ENCODE measurements around the gene PGM2.

DNA sequence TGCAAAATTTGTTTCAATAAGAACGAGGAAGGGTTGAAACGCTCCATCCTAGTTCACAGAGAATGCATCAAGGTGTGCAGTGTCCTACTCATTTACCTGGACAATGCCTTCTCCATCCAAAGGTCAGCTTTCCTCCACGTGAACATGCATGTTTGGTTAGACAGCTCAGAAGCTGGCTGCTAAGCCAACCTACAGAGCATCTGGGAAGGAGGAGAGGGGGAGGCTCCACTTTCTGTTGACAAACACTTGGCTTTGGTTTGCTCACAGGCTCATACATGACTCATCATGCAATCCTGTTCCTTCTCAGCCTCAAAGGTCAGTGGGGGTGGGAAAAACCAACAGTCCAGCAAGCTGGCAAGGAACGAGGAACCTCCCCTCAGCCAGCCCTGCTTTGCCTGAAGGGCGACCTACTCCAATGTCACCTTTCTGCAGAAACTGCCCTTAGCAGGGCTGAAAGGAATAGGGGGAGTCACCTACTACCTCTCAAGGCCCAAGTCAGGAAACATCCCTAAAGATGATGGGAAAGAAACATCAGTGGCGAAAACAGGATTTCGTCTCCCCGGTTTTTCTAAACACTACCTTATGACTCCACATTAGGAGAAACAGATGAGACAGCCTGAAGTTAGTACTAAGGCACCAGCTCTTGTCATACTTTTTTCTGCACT, 38.0 kb downstream of the RELL1 start:
- PRO-cap, result no peak
- RRBS, result no CpG with 5 or more reads among the region's 8 CpGs

GRCh38 chr4:37825546-37826052, 887 bp upstream of the PGM2 start:
- PRO-cap, result no peak
- RRBS, result no CpG with 5 or more reads among the region's 18 CpGs

DNA sequence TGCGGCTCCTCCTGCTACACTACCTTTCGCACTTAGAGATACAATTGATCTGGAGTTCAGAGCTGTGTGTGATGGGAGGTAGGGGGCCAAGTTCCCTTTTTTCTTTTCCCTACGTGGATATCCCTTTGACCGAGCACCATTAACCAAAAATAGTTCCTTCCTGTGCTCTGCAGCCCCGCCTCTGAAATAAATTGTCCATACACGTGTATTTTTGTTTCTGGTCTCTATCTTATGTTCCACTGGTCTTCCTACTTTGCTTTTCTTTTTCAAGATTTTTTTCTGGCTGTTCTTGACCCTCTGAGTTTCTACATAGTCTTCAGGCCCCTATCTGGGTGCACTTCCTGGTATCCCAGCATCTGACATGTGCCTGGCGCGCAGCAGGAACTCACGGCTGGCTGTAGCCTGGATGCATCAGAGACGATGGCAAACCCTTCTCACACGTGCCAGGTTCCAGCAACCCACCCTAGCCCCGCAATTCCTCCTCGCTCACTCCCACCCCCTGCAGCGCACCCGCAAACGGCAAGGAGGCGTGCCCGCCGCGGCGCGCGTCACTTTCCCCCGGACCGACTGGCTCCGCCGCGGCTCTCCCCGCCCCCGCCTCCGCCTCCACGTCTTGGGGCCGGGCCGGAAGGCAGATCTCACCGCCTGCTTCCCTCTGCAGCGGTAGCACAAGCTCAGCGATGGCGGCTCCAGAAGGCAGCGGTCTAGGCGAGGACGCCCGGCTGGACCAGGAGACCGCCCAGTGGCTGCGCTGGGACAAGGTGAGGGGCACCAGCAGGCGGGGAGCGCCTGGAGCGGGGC, at the start of gene PGM2:
Gene PGM2, plus strand, starts transcription at position 634 of the 801 bp plus-strand sequence.
- PRO-cap, result bidirectional peak, plus-strand start at position 355 of the sequence, minus-strand start at position 363 of the sequence; bidirectional peak, plus-strand start at position 666 of the sequence, minus-strand start at position 500 of the sequence
- RRBS, result 1% methylated on average over 21 of the region's 47 CpGs

DNA sequence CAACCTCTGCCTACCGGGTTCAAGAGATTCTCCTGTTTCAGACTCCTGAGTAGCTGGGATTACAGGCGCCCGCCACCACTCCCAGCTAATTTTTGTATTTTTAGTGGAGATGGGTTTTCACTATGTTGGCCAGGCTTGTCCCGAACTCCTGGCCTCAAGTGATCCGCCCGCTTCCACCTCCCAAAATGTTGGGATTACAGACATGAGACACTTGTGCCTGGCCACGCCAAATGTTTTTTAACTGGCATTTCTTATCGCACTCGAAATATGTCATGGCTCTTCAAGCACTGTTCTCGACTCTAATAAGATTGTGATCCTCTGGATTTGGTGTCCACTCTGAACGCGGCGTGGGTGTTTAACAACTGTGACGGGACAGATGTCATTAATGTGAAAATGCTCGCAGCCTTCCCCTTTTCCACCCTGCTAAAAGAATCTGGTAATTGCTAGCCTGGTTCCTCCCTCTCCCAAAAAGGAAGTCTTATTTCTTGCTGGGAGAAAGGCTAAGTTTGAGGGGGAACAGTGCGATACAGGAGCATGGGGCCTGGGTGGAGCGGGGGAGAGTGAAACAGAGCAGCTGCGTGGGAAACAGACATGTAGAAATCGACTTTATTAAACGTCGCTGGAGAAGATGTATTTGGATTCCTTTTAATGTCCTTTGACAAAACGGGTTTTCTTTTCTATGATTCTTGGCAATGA, 17.5 kb downstream of the TBC1D1 start:
- PRO-cap, result no peak
- RRBS, result no CpG with 5 or more reads among the region's 22 CpGs

DNA sequence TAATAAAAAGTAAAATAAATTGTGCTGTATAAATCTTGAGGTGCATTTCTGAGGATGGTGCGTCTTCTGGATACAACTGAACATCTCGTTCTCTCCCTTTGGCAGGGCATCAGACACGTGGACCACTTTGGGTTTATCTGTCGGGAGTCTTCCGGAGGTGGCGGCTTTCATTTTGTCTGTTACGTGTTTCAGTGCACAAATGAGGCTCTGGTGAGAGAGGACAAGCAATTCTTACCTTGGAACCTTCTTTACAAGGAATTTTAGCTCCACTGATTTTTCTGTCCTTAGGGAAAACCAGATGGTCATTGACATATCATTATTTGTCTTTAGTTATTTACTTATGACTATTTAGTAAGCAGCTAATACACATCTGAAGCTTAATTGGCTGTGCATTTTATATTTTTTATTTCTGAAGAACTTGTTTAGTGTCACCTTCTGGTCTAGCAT, 60.3 kb downstream of the PTTG2 start:
- PRO-cap, result no peak
- RRBS, result no CpG with 5 or more reads among the region's 7 CpGs

DNA sequence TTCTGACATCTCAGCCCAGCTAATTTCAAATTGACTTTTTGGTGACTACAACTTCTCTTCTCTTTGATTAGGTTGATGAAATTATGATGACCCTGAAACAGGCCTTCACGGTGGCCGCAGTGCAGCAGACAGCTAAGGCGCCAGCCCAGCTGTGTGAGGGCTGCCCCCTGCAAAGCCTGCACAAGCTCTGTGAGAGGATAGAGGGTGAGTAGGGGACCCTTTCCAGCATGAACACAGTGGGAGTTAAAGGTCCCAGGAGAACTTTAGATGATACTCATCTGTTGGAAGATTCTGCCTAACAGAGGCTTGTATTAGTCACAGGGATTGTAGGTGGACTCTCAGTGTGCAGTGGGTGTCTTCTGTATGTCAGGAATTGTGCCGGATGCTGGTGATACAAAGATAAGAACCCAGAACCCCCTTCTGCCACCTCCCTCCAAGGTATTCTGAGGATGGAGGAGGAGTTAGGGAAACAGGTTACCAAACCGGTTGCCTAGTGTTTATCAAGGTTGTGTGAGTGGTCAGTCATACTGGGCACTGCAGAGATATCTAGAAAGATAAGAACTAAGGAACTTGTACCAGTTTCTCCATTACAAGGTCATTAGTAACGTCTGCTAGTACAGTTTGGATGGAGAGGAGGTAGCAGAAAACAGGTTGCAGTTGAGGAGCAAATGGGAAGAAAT, 61.5 kb downstream of the PTTG2 start:
- PRO-cap, result no peak
- RRBS, result 85% methylated on average over 2 of the region's 6 CpGs

GRCh38 chr4:38050929-38051485, 90.8 kb downstream of the PTTG2 start:
- PRO-cap, result no peak
- RRBS, result no CpG with 5 or more reads among the region's 5 CpGs

GRCh38 chr4:38230104-38230948, 270.1 kb downstream of the PTTG2 start:
- PRO-cap, result no peak
- RRBS, result no CpG with 5 or more reads among the region's 11 CpGs

DNA sequence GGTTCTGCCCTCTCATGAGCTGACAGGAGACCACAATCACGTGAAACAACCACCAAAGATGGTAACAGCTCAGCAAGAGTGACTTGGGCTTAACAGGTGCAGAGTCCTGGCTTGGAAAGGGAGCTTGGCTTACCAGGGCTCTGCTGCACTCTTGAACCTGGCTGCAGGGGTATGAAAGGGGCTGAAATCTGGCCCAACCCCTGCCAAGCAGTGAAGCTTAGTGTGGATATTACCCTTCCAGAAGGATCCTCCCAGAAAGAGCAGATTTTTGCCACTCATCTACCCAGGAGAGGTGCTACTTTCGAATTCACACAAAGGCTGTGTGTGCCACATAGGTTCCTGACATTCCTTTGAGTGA, 350.4 kb downstream of the PTTG2 start:
- PRO-cap, result no peak
- RRBS, result no CpG with 5 or more reads among the region's 2 CpGs

DNA sequence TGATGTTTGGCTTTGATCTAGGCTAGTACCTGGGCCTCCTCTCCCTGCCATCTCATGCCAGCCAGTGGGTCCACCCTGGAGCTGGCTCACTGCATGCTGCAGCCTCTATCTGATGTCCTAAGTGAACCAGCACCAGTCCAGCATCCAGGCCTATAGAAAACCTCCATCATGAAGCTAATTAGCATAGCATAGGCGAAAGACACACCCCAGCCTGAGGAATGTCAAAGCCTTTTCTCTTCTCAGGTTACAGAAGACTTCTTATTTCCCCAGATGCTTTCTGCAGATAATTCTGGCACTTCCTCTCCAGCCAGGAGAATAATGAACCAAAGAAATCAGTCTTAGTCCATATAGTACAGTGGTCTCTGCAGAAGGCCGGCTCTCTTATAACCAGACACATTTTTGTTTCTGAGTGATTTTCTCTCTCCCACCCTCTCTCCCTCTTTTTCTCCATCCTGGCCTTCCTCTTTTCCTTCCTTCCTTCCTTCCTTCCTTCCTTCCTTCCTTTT, 335.7 kb upstream of the KLF3 start:
- PRO-cap, result no peak
- RRBS, result no CpG with 5 or more reads among the region's 2 CpGs

- PRO-cap, result no peak
- RRBS, result no CpG with 5 or more reads among the region's 7 CpGs
Observed at GRCh38 chr4:38699175-38700007, 35.4 kb downstream of the KLF3 start.

DNA sequence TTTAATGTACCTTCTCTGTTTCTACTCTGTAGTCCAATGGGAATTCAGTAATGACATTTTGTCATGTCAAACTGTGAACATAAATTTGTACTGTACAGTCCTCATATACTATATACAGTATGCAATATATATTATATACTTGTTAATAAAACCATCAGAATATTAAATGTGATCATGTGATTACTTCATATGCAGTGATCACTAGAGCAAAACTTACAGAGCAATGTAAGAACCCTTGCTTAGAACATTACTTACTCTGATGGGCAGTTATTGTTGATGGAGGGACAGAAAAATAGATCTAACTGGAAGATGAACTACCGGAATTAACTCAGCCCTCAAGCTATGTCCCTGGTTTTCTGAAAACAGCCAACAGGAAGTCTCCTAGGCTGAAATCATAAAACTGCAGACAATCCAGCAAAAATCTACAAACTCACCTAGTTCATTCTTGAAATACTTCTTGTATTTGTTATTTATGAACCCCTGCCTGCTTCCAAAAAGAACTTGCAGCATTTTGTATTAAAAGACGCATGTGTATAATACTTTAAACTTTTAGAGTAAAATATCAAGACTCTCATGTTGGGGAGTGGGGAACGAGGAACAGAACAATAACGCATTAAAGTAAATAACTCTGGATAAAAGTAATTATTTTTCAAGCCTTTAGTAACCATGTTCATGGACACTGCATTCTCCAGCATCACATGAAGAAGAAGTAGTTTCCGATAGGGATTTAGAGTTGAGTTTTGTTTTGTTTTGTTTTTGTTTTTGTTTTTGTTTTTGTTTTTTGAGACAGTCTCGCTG, 37.1 kb downstream of the KLF3 start:
- PRO-cap, result no peak
- RRBS, result no CpG with 5 or more reads among the region's 6 CpGs

- PRO-cap, result no peak
- RRBS, result no CpG with 5 or more reads among the region's 5 CpGs
Observed at GRCh38 chr4:38787552-38788133, 4.9 kb upstream of the TLR10 start.

GRCh38 chr4:38825383-38825739, 20.8 kb upstream of the TLR1 start:
- PRO-cap, result no peak
- RRBS, result no CpG with 5 or more reads among the region's 1 CpG

DNA sequence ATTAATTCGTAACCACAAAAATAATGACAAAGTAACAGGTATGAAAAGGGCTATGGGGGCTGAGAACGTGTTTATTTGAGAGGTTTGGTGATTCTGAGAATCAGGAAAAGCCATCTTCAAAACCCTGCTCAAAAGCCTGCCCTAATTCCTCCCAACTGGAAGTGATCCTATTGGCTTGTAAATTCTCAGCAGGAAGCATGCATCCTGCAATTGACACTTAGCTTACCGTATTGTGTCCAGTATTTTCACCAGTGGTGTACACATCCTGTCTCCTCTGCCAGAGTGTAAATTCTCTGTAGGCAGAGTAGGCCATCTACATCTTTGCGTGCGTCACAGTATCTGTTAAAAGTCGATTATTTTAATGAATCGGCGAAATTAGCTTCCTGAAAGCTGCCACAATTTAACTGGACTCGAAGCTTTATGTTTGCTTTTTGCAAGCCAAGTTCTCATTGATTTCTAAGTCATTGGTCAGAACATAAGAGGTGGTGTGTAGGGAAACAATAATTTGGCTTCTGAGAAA, 67.0 kb downstream of the TMEM156 start:
- PRO-cap, result no peak
- RRBS, result no CpG with 5 or more reads among the region's 9 CpGs

DNA sequence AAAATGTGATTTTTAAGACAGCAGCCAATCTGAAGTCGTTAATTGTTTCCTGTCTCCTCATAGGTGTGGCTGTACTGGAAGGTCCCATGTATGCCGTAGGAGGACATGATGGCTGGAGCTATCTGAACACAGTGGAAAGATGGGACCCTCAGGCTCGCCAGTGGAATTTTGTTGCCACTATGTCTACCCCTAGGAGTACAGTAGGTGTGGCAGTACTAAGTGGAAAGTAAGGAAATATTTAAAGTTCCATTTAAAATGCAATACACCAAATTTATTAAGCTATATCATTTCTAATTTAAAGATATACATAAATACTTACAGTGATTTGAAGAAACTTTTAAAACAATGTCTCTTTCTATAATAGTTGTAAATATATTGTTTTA, 45.5 kb downstream of the KLHL5 start:
- PRO-cap, result no peak
- RRBS, result no CpG with 5 or more reads among the region's 3 CpGs

- PRO-cap, result no peak
- RRBS, result no CpG with 5 or more reads among the region's 12 CpGs
Observed at GRCh38 chr4:39231606-39232518, 49.5 kb downstream of the WDR19 start.

DNA sequence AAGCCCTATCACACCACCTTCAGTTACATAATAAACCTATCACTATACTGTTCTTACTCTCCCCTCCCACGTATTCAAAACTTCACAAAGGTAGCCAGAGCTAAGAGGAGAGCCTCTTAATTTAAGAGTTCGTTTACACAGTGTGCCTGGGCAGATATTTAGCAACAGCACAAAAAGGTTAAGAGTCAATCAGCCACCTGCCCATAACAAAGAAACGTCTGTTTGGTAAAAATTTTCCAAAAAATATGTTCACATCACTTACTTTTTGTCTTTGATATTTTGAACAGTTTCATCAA, 25.0 kb downstream of the RFC1 start:
- PRO-cap, result no peak
- RRBS, result no CpG with 5 or more reads among the region's 3 CpGs

DNA sequence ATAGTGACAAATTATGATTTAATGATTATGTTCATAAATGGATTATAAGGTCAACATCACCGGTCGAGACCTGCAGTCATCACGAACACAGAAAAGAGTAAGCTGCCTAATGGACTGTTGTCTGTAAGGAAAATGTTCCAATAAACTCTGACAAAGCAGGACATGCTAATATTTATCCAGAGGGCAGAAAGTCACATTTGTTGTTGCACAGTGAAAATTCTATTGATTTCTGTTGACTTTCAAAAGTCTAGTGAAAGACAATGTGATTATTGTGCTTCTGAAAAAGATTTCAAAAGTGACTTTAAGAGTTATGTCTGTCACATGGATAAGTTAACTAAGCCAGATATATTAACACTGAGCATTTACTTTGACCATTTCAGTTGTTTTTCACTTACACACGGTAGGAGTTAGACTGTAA, 9.3 kb upstream of the RFC1 start:
- PRO-cap, result no peak
- RRBS, result no CpG with 5 or more reads among the region's 4 CpGs

DNA sequence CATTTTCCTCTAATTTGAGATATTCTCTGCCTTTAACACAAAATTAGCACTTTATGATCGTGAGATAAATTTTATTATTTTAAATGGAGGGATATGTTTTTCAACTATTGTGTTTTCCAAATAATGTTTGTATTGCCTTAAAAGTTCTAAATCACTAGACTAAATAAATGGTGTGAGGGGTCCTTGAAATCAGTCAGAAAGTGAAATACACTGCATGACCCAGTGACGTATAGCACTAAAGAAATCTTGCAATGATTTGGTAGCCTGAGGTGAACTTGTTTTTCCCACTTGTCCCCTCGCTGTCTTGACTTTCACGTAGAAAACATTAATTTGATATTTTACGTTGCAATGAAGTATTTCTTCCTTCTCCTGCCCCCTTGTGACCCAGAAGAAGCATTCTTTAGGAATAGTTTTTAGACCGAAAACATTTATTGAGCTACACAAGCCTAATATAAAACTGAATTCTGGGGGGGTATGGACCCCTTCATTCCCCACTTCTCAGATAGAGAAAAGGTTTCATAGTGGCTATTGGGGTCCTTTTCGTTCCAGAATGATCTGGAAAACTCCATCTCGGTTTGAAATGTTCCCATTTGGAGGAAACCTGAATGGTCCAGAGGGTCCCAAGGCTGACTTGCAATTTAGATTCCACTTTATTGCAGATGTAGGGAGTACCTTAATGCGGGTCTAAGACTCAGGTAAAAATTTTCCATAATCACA, 3.7 kb downstream of the KLB start:
- PRO-cap, result no peak
- RRBS, result no CpG with 5 or more reads among the region's 9 CpGs

All from kidney (tissue), 2 donors.